H1 (cell line): ENCODE measurements around a stretch of chr3.

DNA sequence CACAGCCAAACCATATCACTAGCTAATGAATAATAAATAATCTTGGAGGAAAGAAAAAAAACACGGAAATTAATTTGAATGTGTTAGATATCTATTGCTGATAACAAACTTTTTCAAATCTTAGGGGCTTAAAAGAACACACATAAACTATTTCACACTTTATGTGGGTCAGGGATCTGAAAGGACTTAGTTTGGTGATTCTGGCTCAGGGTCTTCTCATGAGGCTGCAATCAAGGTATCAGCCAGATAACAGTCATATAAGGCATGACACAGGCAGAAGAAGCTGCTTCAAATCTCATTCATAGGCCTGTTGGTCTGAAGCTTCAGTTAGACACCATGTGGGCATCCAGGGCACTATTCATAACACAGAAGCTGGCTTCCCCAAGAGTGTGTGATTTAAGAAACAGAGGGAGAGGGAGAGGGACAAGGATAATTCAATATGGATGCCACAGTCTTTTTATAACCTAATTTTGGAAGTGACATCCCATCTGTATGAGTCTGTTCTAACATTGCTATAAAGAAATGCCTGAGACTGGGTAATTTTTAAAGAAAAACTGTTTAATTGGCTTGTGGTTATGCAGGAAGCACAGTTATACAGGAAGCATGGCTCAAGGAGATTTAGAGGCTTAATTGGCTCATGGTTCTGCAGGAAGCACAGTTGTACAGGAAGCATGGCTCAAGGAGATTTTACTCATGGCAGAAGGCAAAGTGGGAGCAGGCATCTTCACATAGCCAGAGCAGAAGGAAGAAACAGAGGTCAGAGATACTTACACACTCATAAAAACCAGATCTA lies 192.9 kb upstream of the ADAMTS9 start:
- RRBS, result no CpG with 5 or more reads among the region's 1 CpG
CAGE:
- cytosol, long polyA plus RNA, result no peak
- long polyA plus RNA, result no peak
- nucleus, long polyA plus RNA, result no peak

- RRBS, result no CpG with 5 or more reads among the region's 10 CpGs
CAGE:
- cytosol, long polyA plus RNA, result no peak
- long polyA plus RNA, result no peak
- nucleus, long polyA plus RNA, result no peak
Observed at GRCh38 chr3:65556861-65557818, 481.6 kb downstream of the MAGI1 start.

GRCh38 chr3:65952986-65954264 lies 85.3 kb downstream of the MAGI1 start:
- RRBS, result no CpG with 5 or more reads among the region's 10 CpGs
CAGE:
- cytosol, long polyA plus RNA, result no peak
- long polyA plus RNA, result no peak
- nucleus, long polyA plus RNA, result no peak

DNA sequence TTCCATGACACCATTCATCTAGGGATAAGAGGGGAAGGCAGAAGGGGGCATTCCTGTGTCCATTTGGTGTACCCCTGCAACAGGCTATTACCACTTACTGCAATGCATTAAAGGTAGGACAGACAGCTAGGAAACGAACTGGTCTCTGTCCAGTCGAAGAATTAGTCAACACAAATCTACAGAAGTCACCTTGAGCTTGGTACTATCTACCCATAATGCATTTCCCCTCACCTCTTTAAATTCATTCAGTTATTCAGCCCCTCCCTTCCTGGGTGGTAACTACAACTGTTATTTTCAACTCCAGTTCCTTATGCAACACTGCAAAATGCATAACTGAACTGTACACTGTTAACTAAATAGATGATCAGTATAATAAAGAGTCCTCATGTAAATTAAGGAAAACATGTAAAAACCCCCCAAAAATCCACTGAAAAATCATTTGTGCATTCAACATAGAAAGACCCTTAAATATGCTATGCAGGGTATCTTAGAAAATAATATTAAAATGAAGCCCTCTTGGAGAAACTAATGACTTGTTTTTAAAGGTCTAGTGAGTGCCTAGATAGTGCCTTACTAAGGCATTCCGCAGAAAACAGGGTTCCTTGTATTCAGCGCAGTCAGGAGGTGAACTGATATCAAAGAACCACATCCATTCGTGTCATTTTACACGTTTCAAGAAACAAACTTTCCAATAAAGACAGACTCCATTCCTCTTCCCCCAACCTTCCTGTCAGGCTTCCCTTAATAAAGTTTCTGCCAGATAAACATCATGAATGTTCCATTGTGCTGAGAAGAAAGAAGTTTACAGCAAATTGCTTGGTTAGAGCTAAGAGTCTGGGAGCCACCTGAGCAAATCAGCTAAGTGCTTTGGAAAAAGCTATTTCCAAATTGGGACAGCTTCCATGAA lies 77.4 kb downstream of the MAGI1 start:
- RRBS, result no CpG with 5 or more reads among the region's 6 CpGs
CAGE:
- cytosol, long polyA plus RNA, result no peak
- long polyA plus RNA, result no peak
- nucleus, long polyA plus RNA, result no peak

- RRBS, result no CpG with 5 or more reads among the region's 13 CpGs
CAGE:
- cytosol, long polyA plus RNA, result no peak
- long polyA plus RNA, result no peak
- nucleus, long polyA plus RNA, result no peak
Observed at GRCh38 chr3:66019675-66020428, 18.9 kb downstream of the MAGI1 start.

GRCh38 chr3:66181742-66182324 lies 39.0 kb upstream of the SLC25A26 start:
- RRBS, result no CpG with 5 or more reads among the region's 9 CpGs
CAGE:
- cytosol, long polyA plus RNA, result no peak
- long polyA plus RNA, result no peak
- nucleus, long polyA plus RNA, result no peak

- RRBS, result no CpG with 5 or more reads among the region's 5 CpGs
CAGE:
- cytosol, long polyA plus RNA, result no peak
- long polyA plus RNA, result no peak
- nucleus, long polyA plus RNA, result no peak
Observed at GRCh38 chr3:66311882-66312394, 91.1 kb downstream of the SLC25A26 start.

- RRBS, result 95% methylated on average over 2 of the region's 30 CpGs
CAGE:
- cytosol, long polyA plus RNA, result no peak
- long polyA plus RNA, result no peak
- nucleus, long polyA plus RNA, result no peak
Observed at GRCh38 chr3:66405136-66405754, 95.6 kb downstream of the LRIG1 start.

- RRBS, result no CpG with 5 or more reads among the region's 3 CpGs
CAGE:
- cytosol, long polyA plus RNA, result no peak
- long polyA plus RNA, result no peak
- nucleus, long polyA plus RNA, result no peak
Observed at GRCh38 chr3:66448833-66449088, 52.1 kb downstream of the LRIG1 start.

GRCh38 chr3:67391896-67392616 lies 262.4 kb downstream of the SUCLG2 start:
- RRBS, result no CpG with 5 or more reads among the region's 6 CpGs
CAGE:
- cytosol, long polyA plus RNA, result no peak
- long polyA plus RNA, result no peak
- nucleus, long polyA plus RNA, result no peak

- RRBS, result no CpG with 5 or more reads among the region's 5 CpGs
CAGE:
- cytosol, long polyA plus RNA, result no peak
- long polyA plus RNA, result no peak
- nucleus, long polyA plus RNA, result no peak
Observed at GRCh38 chr3:67648124-67648681, 6.2 kb downstream of the SUCLG2 start.

DNA sequence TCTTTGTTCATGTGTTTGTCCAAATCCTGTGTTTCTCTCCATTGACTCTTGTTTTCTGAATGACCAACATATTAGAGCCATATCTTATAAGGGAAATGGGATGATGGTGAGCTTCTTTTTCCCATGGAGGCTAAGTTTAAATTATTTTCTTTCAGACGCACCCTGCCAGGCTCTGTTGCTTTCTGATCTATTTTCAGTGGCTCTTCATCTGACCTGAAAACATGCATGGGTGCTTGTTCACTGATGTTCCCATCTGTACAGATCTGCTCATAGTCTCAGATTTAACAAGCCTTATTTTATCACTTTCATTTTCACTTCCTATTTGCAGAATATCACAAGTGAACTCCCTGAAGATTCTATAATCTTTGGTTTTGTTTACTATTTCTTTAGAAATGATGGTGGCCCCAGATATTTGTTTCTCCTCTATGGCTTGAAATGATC lies 31.1 kb upstream of the SUCLG2 start:
- RRBS, result no CpG with 5 or more reads among the region's 1 CpG
CAGE:
- cytosol, long polyA plus RNA, result no peak
- long polyA plus RNA, result no peak
- nucleus, long polyA plus RNA, result no peak

GRCh38 chr3:69087437-69087804 lies 2.7 kb downstream of the ARL6IP5 start:
- RRBS, result no CpG with 5 or more reads among the region's 1 CpG
CAGE:
- cytosol, long polyA plus RNA, result no peak
- long polyA plus RNA, result no peak
- nucleus, long polyA plus RNA, result no peak

DNA sequence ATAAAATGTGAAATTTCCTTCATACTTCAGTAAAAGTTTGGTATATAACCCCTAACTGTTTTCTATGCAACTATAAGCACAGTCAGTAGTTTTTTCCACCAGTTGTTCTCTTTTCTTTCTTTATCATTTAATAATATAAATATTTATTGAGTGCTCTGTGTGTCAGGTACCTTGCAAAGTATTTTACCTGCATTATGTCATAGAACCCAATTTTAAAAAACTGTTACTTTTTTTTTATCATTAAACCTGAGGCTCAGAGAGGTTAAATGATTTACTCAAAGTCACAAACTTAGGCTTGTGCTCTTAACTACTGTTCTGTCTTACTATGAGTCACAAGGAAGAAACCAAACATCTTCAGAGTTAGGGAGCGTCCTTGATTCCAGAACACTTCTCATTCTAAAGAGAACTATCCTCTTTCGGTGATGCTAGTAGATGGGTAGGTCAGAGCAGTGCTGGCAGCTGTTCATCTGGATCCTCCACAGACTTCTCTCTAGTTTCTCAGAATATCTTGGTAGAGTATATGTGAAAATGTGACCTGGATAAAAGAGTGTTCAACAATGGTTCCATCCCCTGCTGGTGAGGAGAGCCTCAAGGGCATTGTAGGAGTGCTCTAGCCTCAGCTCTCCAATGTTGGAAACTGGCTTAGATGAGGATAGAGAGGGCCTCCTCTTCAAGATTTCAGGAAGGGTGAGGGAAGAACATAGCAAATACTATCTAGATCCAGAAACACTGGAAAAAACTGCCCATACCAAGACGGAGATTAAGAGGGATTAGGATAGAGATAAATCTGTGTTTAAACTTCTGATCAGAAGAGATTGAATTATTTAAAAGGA lies 3.3 kb downstream of the ARL6IP5 start:
- RRBS, result no CpG with 5 or more reads among the region's 3 CpGs
CAGE:
- cytosol, long polyA plus RNA, result no peak
- long polyA plus RNA, result no peak
- nucleus, long polyA plus RNA, result no peak

- RRBS, result no CpG with 5 or more reads among the region's 3 CpGs
CAGE:
- cytosol, long polyA plus RNA, result no peak
- long polyA plus RNA, result no peak
- nucleus, long polyA plus RNA, result no peak
Observed at GRCh38 chr3:69095657-69096115, 10.9 kb downstream of the ARL6IP5 start.

DNA sequence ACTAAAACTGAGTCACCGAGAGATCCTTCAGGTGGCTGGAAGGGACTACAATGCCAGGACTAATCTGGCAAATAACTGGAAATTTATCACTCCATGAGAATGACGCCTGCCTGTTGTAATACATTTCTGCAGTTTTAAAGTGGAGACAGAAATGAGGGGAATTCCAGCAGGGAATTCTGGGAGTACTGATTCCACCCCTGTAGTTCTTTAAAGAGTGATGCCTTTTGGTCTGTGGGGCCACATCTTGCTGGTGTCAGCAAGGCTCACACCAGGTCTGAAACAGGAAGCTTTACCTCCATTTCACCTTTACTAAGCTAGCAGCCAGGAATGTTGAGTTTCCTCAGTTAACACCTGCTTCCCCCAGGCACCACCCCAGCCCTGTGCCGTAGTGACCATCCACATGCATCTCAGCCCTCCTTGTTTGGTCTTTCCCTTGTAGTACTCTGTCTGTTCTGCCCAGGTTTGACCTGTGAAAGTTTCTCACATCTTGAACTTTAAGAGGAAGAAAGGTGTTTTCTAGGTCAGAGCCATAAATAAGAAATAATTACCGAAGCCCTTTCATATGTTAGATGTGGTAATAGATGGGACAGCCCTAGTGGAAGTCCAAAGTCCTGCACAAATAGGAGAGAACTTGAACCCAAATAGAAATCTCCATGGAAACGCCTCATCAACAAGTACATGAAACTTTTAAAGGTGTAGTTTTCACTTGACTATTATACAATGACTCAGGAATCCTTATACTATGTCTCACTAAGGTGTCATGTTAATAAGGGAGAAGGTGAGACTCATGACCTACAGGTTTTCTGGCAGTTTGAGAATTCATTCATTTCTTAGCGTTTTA lies 56.8 kb upstream of the LMOD3 start:
- RRBS, result no CpG with 5 or more reads among the region's 6 CpGs
CAGE:
- cytosol, long polyA plus RNA, result no peak
- long polyA plus RNA, result no peak
- nucleus, long polyA plus RNA, result no peak

DNA sequence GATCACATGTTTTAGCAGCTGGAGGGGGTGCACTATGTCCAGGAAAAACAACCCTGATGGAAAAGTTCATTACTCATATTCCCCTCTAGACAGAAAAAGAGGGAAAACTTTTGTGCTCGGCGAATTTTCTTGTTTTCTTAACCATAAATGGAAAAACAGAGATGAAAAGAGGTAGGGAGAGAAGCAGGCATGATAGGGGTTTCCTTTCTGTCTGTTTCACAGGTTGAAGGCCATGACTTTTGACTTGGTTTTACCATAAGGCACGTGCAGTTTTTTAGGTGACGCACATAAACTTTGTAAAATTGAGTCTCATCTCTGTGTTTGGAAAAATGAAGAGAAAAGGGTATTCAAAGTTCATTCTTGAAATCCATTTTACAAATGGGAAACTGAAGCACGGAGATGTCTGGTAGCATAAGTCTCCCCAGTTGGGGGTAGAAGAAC lies 26.4 kb downstream of the FRMD4B start:
- RRBS, result no CpG with 5 or more reads among the region's 5 CpGs
CAGE:
- cytosol, long polyA plus RNA, result no peak
- long polyA plus RNA, result no peak
- nucleus, long polyA plus RNA, result no peak

DNA sequence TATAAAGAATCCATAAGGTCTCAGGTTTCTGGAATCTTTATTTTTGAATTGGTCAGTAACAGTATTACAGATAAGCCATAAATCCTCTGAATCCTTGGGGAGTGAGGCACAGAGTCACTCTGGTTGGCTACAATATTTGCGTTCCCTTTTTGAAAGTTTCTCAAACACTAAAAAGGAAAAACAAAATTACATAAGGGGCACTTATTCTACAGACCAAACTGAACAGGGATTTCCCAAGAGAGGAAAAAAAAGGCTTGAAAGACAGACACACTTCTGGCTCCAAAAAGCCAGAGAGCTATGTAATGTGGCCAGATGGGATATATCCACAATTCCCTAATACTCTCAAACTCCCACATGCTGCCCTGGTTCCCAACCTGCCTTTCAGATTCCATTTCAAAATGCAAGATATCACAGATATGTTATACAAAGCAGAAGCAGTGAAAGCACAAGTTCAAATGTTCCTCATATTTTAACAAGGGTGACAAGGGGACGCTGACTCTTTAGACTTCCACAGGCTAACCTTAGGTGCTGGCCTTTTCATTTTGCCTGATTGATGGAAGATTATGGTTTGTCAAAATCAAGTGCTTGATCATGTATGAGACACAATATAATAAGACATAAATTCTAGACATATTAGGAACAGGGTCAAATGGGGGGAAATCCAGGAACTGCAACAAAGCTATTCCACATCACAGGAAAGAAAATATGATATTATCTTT lies 1.5 kb downstream of the FRMD4B start:
- RRBS, result no CpG with 5 or more reads among the region's 2 CpGs
CAGE:
- cytosol, long polyA plus RNA, result no peak
- long polyA plus RNA, result no peak
- nucleus, long polyA plus RNA, result no peak

DNA sequence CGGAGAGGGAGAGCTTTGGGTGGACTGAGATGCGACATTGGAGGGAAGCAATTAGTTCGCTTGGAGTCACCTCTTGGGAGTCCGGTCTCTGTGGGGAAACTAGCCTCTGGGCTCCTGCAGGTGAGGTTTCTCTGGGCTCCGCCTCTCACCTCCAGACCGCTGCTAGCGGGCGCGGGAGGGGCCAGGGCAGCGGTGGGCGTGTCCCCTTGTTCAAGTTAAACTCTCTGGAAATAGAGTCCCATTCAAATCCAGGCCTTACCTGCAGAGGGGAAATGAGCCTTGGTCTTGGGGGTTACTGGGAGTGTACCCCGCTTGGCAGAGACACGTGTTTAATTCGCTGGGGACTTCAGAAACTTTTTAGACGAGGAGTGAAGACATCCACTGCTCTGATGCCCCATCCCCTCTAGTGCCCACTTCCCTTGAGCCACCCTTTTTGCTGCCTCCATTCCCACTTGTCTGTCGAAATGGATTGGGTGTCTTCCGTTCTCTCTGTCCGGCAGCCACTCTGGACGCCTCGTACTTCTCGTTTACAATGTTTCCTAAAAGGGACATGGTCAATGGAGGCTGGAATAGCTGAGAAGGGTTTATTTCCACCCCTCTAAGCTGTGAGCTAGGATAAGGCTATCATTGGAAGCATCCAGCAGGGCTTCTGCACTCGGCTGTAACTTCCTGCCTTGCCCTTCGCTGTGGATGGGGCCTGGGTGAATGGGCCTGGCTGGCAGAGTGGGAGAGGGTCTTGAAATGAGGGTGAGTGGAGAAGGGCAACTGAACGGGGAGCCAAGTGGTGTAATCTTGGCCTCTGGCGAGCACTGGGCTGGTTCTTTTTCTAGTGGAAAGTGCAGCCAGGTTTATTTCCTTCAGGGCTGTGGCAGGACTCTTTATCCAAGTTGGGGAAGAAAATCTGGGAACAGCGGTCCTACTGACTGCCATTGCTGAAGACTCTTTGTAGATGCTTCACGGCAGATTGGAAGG lies 1.1 kb downstream of the MITF start:
- RRBS, result no CpG with 5 or more reads among the region's 27 CpGs
CAGE:
- cytosol, long polyA plus RNA, result no peak
- long polyA plus RNA, result no peak
- nucleus, long polyA plus RNA, result no peak

DNA sequence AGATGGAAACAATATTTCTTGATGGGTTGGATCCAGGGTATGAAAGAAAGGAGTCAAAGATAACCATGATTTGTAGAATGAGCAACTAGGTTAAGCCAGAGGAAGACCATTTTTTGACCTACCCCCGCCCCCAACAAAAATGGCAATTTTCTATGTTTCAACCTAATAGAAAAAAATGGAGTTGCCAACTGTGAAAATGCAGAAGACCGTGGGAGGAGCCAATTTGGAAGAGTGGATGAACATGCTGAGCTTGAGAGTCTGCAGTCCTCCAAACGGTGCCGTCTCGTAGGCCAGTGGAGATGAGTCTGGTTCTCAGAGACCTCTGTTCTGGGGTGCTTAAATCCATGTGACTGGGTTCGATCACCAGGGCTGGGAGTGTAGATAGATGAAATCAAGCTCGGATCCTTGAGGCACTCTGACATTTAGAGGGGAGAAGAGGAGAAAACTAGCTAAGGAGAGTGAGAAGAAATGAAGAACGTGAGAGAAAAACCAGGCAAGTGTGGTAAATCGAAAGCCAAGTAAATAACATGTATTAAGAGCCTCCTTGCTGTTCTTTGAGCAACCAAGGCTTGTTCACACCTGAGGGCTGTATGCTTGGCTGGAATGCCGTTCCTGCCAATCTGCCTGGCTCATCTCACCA lies 190.7 kb downstream of the MITF start:
- RRBS, result no CpG with 5 or more reads among the region's 10 CpGs
CAGE:
- cytosol, long polyA plus RNA, result no peak
- long polyA plus RNA, result no peak
- nucleus, long polyA plus RNA, result no peak